H1 (cell line): ENCODE measurements around the gene KBTBD12.

DNA sequence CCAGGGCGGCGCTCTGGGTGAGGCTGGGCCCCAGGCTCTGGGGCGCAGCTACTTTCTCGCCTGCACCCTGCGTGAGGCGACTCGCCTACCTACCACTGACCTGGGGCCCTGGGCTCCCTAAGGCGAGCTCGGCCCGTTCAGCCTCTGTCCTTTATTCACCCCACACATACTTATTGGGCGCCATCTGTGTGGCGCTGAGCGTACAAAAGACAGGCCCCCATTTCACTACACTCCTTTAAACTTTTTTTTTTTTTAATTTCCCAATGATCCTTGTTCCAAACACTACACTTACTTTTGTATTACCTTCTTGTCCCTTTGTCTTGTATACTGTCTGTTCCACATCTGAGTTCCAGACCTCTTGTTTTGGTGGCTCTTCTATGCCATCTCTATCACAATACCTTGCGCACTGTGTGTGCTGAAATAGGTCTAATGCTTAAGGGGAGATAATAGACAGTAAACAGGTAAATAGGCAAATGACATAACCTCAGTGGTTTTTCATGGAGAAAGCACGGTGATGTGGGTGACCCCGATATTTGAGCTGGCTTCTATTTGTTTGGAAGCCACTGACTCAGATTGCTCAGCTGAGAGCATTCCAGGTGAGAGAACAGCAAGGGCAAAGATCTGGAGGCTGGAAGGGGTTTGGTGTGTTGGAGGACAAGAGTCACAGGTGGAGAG lies 479 bp downstream of the MCM2 start:
- RRBS: no CpG with 5 or more reads among the region's 16 CpGs
CAGE:
- cytosol, long polyA plus RNA: no peak
- long polyA plus RNA: no peak
- nucleus, long polyA plus RNA: no peak

GRCh38 chr3:127699868-127700176 lies 27.1 kb downstream of the ABTB1 start:
- RRBS: no CpG with 5 or more reads among the region's 3 CpGs
CAGE:
- cytosol, long polyA plus RNA: no peak
- long polyA plus RNA: no peak
- nucleus, long polyA plus RNA: no peak

- RRBS: no CpG with 5 or more reads among the region's 14 CpGs
CAGE:
- cytosol, long polyA plus RNA: no peak
- long polyA plus RNA: no peak
- nucleus, long polyA plus RNA: no peak
Measured at GRCh38 chr3:127706214-127706824, 33.6 kb downstream of the ABTB1 start.

- RRBS: no CpG with 5 or more reads among the region's 11 CpGs
CAGE:
- cytosol, long polyA plus RNA: no peak
- long polyA plus RNA: no peak
- nucleus, long polyA plus RNA: no peak
Measured at GRCh38 chr3:127753135-127753755, 69.1 kb downstream of the MGLL start.

DNA sequence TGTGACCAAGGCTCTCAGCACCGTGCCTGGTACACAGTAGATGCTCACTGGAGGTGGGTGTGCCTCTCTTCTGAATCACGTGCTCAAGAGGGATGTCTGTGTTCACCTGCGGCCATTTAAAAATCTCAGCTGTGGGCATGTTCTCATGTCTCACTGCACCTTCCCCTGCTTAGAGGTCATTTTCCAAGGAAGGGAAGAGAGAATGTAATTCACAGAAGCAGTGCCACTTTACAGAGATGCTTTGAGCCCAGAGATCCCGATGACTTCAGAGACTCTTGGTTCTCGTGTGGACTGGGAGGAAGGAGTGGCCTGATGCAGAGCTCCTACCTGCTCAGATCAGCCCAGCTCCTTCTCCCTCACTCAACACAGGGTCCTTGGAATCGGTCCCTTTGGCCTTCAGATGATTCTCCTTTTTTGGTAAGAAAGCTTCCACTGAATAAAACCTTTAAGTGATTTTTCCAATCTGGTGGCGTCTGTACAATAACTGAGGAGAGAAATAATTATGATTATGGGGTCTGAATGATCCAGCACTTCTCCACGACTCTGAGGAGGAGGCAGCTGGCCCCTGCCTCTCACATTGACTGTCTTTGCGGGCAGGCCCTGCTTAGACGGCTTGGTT lies 62.8 kb downstream of the MGLL start:
- RRBS: no CpG with 5 or more reads among the region's 10 CpGs
CAGE:
- cytosol, long polyA plus RNA: no peak
- long polyA plus RNA: no peak
- nucleus, long polyA plus RNA: no peak

- RRBS: no CpG with 5 or more reads among the region's 22 CpGs
CAGE:
- cytosol, long polyA plus RNA: no peak
- long polyA plus RNA: no peak
- nucleus, long polyA plus RNA: no peak
Measured at GRCh38 chr3:127775425-127776540, 46.5 kb downstream of the MGLL start.

- RRBS: 95% methylated on average over 1 of the region's 3 CpGs
CAGE:
- cytosol, long polyA plus RNA: no peak
- long polyA plus RNA: no peak
- nucleus, long polyA plus RNA: no peak
Measured at GRCh38 chr3:127799355-127799710, 23.0 kb downstream of the MGLL start.

DNA sequence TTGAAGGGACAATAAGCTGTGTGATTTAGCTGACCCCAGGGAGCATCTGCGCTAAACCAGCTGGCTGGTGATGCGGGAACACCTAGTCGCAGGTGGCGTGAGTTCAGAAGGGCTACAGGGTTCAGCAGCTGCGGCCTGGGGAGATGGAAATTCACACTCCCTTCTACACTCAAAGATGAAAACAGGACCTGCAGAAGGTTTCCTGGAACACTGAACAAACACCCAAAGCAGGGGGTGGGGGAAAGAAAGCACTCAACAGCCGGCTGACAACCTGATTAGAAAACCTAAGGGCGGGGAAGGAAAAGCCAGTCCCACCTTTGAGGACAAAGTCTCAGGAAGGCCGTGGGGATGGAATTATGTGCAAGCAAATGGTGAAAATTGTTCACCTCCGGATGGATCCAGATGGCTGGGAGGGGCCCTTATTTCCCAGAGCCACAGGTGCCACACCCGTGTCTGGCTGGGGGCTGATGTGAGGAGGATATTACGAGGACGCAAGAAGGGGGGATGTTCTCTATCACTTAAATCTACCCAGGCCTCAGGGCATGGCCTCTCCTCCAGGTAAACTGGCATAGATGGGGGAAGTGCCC lies 6.1 kb downstream of the MGLL start:
- RRBS: no CpG with 5 or more reads among the region's 12 CpGs
CAGE:
- cytosol, long polyA plus RNA: no peak
- long polyA plus RNA: no peak
- nucleus, long polyA plus RNA: no peak

GRCh38 chr3:127914995-127916105 lies at the start of gene KBTBD12:
Gene KBTBD12 (plus strand): TSS chr3:127915232.
- RRBS: 36% methylated on average over 12 of the region's 78 CpGs
CAGE:
- cytosol, long polyA plus RNA: no peak
- long polyA plus RNA: no peak
- nucleus, long polyA plus RNA: no peak

- RRBS: 80% methylated on average over 2 of the region's 6 CpGs
CAGE:
- cytosol, long polyA plus RNA: no peak
- long polyA plus RNA: no peak
- nucleus, long polyA plus RNA: no peak
Measured at GRCh38 chr3:128053092-128053435, 827 bp downstream of the SEC61A1 start.

GRCh38 chr3:128385367-128385982 lies 81.2 kb downstream of the DNAJB8 start:
- RRBS: no CpG with 5 or more reads among the region's 9 CpGs
CAGE:
- cytosol, long polyA plus RNA: no peak
- long polyA plus RNA: no peak
- nucleus, long polyA plus RNA: no peak

DNA sequence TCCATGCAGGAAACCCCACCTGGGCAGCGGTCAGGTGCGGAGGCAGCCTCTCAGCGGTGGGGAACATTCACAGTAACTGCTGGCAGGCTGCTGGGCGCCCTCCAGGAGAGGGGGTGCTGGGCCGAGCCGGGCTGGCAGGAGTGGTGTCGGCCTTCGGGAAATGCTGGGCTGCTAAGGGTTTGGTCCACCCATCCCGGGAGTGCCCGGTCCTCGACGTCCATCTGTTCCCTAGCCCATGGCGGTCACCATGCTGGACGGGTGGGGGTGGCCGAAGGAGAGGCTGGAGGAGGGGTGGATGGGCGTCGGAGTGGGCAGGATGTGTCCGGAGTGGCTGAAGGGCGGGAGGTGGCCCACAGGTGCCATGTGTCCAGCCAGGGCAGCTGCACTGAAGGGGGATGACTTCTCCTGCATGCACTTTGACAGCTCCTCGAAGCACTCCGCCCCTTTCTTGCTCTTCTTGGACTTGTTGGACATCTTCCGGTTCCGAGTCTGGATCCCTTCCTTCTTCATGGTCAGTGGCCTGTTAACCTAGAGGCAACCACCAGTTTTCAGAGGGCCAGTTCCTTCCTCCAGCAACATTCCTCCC lies 12.1 kb downstream of the GATA2 start:
- RRBS: 31% methylated on average over 4 of the region's 23 CpGs
CAGE:
- cytosol, long polyA plus RNA: no peak
- long polyA plus RNA: no peak
- nucleus, long polyA plus RNA: no peak

DNA sequence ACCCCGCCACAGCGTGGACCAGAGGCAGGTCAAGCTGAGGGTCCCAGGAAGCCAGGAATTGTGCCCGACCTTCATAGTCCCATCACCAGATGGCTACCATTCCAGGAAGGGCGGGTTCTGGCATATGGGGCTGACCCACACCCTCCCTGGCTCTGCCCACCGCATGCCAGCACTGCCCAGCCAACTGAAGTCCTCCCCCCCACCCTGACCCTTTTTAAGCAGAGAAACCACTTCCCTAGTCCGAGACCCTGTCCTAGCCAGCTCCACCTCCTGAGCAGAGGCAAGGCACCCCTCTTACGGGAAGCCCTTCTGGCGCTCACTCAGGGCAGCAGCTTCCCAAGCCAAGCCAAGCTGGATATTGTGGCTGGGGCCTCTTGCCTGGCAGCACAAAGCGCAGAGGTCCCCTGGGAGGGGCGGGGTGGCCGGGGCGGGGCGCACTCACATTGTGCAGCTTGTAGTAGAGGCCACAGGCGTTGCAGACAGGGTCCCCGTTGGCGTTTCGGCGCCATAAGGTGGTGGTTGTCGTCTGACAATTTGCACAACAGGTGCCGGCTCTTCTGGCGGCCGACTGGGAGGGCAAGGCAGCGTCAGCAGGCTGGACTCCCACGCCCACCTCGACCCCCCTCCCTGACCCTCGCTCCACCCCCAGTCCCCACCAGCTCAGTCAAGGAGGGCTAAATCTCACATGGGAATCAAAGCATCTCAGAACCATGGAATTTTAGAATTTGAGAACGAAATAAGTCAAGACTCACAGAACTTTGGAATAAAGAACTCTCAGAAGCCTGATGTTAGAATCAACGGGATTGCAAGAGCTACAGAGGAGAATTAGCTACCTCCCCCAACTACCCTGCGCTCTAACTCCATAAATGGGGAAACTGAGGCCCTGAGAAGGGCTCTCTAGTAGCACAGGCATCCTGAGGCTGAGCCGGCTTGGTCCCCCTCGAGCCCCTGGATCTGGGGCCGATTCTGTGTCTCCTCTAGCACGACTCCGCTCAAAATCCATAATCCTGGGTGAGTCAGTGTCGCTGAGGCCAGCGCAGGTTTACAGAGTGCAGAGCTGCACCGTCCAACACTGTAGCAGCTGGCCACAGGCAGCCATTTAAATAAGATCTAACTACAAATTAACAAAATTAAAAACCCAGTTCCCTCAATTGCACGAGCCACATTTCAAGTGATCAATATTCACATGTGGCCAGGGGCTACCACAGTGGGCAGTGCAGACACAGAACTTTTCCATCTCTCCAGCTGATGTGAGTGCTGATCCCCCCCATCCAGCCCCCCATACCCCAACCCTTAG lies 11.2 kb downstream of the GATA2 start:
- RRBS: no CpG with 5 or more reads among the region's 38 CpGs
CAGE:
- cytosol, long polyA plus RNA: no peak
- long polyA plus RNA: no peak
- nucleus, long polyA plus RNA: no peak

GRCh38 chr3:128483640-128484775 lies 9.0 kb downstream of the GATA2 start:
- RRBS: 2% methylated on average over 9 of the region's 33 CpGs
CAGE:
- cytosol, long polyA plus RNA: no peak
- long polyA plus RNA: no peak
- nucleus, long polyA plus RNA: no peak

DNA sequence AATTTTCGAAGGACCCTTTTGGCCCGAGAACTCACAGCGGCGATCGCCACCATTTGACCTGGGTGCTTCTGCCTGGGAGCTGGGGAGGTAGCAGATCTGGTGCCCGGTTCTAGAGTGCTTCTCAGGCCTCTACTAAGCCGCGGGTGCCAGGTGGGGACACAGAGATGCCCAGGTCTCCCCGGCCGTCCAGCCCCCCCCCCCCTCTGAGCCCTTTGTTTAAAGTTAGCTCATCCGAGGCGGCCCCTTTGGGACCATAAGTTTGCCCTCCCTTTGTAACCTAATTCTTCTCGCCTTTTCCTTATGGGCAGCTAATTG lies 2.0 kb downstream of the GATA2 start:
- RRBS: 2% methylated on average over 3 of the region's 13 CpGs
CAGE:
- cytosol, long polyA plus RNA: no peak
- long polyA plus RNA: no peak
- nucleus, long polyA plus RNA: no peak

GRCh38 chr3:128501933-128502820 lies 9.2 kb upstream of the GATA2 start:
- RRBS: no CpG with 5 or more reads among the region's 6 CpGs
CAGE:
- cytosol, long polyA plus RNA: no peak
- long polyA plus RNA: no peak
- nucleus, long polyA plus RNA: no peak

- RRBS: no CpG with 5 or more reads among the region's 13 CpGs
CAGE:
- cytosol, long polyA plus RNA: no peak
- long polyA plus RNA: no peak
- nucleus, long polyA plus RNA: no peak
Measured at GRCh38 chr3:128549190-128549745, 56.3 kb upstream of the GATA2 start.

DNA sequence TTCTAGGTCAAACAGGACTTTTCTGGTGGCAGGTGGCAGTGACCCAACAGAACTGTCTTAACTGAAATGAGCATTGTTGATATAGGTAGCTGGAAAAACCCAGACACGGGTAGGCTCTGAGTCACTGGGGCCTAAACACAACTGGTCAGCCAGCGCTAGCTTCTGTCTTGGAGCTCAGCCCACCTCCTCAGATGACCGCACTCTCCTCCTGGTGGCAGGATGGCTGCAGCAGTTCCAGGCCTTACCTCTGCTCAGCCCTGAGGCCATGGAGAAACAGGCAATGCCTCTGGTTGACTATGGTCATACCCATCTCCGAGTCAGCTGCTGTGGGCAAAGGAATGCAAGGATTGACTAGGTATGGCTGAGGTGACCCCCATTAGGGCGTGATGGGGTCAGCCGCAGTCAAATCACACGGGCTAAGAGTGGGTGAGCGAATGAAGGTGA lies 61.1 kb upstream of the GATA2 start:
- RRBS: no CpG with 5 or more reads among the region's 8 CpGs
CAGE:
- cytosol, long polyA plus RNA: no peak
- long polyA plus RNA: no peak
- nucleus, long polyA plus RNA: no peak

DNA sequence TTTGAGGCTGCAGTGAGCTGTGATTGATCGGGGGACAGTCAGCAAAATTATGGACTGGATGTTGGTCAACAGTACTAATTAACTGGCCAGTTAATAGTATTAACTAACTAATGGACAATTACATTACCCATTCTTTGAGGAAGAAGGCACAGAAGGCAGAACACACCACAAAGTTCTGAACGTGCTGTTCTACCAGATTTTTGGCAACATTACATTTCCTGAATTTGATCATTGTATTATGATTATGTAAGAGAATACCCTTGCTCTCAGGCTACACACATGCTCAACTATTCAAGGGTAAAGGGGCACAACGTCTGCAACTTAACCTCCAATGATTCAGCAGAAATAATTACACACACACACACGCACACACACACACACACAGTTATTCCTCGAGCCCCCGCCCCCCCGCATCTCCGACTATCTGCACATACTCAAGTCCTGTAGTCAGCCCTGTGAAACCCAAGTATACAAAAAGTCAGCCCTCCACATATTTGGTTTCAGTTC lies 26.9 kb downstream of the RPN1 start:
- RRBS: no CpG with 5 or more reads among the region's 8 CpGs
CAGE:
- cytosol, long polyA plus RNA: no peak
- long polyA plus RNA: no peak
- nucleus, long polyA plus RNA: no peak

DNA sequence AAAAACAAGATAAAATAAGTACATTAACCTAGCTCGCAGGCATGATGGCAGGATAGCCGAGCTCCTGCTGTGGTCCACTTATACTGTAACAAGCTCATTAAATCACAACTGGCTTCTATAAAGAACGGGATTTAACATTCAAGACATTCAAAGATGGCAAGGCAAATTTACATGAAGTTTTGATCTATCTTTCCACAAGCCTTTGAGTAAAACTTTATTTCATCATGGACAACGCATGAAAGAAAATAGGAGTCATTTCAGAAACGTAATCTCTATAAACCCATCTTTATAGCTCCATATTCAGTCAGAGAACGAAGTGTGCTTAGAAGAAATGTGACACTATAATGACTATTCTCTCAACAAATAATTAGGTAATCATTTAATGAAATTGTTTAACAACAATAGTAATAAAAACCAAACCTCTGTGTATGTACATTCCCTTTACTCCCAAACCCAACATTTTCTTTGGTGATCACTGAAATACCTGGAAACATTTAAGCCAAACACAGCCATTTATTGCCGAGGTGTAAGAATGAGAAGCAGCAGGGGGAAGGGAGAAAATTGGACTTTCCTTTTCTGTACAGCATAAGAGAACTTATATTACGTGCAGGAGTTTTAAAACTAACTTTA lies 1.3 kb downstream of the RPN1 start:
- RRBS: no CpG with 5 or more reads among the region's 8 CpGs
CAGE:
- cytosol, long polyA plus RNA: no peak
- long polyA plus RNA: no peak
- nucleus, long polyA plus RNA: no peak